Skin of body (tissue), 2 donors: Measurements from ENCODE around the genes PSMD14, TBR1, SLC4A10, TTC21B and SCN1A.

DNA sequence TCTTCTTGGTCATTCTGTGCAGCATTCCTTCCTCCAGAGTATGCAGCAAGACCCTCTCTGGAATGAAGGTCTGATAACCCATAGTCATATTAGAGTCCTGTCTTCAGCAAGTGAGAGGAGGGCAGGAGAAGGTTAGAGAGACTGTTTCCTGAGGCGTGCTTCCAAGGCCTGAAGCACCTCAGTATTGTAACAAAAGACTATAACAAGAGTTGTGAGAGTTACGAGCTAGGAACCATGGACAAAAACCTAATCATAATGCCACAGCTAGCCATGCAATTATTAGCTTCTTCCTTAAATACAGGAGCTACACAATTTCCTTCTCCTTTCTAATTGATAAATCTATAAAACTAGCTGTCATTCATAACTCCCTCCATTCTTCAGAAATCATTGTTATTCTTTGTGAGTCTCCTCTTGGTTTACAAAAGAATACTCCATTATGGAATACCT lies 22.6 kb downstream of the TANK start:
- RAMPAGE, long total RNA = no peak

DNA sequence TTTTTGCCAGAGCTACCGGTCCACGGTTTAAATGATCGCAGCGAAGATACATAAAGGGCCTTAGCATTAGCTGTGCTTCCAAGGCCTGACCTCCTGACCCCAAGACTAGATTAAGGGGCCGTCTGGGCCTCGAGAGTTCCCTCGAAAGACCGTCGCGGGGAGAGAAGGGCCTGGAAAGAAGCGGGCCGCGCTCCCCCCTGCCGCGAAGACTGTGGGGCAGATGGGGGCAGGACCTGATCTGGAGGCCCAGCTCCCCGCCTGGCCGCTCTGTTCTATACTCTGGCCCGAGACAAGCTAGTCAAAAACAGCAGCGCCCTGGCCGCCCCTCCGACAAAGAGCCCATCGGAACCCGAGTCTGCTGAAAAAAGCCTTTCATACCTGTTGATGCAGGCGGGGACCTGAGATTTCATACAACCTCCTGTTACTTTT lies 68.7 kb upstream of the PSMD14 start:
- RAMPAGE, long total RNA = no peak

DNA sequence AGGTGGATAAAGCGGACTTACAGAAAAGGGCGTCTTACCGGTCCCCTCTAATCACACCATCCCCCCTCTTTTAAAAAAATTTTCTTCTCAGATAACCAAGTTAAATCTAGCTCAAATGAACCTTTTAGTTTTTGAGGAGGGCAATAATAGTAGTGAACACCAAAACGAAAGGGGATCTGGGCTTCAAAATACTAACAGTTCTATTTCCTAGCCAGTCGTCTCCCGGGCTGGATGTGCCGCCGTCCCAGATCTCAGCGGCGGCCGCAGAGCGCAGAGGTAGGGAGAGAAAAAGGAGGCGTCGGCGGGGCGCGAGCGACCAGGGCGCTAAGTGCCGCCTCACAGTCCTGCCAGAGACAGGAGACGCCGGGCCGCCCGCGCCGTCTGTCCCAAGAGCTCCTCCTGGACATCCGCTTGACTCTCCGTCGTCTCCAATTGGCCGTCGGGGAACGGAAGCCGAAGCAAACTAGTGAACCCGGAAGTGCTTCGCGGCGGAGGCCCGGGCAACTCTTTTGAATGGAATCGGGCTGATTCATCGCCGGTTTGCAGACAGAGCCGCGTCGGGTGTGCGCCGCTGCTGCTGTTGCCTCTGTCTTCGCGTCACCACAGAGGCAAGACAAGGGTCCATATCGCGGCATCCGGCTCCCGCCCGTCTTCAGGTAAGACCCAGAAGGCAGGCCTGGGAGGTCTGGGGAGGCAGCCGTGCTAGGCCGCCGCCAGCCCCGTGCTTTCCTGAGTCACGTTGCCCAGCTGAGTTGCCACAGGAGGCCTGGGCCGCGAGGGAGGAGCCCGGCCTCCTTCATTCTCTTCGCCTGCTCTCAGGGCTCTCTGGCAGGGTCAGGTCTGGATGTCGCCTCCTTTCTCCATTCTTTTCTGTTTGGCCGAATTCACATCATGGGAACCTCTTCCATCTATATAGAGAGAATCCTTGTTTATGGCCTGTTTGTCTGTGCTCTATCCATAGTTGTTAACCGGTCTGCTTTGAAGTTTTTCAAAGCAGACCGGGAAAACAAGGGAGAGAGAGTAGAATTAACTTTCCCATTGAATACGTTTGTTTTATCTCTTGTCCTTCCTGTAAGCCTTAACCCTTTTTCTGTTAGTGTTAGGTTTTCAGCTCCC lies at the start of gene PSMD14:
TSS of gene PSMD14 (plus strand) at position 477 of the 1,116 bp plus-strand sequence.
- RAMPAGE, long total RNA = no peak

- RAMPAGE, long total RNA = no peak
Measured at GRCh38 chr2:161326648-161327285, 18.5 kb downstream of the PSMD14 start.

DNA sequence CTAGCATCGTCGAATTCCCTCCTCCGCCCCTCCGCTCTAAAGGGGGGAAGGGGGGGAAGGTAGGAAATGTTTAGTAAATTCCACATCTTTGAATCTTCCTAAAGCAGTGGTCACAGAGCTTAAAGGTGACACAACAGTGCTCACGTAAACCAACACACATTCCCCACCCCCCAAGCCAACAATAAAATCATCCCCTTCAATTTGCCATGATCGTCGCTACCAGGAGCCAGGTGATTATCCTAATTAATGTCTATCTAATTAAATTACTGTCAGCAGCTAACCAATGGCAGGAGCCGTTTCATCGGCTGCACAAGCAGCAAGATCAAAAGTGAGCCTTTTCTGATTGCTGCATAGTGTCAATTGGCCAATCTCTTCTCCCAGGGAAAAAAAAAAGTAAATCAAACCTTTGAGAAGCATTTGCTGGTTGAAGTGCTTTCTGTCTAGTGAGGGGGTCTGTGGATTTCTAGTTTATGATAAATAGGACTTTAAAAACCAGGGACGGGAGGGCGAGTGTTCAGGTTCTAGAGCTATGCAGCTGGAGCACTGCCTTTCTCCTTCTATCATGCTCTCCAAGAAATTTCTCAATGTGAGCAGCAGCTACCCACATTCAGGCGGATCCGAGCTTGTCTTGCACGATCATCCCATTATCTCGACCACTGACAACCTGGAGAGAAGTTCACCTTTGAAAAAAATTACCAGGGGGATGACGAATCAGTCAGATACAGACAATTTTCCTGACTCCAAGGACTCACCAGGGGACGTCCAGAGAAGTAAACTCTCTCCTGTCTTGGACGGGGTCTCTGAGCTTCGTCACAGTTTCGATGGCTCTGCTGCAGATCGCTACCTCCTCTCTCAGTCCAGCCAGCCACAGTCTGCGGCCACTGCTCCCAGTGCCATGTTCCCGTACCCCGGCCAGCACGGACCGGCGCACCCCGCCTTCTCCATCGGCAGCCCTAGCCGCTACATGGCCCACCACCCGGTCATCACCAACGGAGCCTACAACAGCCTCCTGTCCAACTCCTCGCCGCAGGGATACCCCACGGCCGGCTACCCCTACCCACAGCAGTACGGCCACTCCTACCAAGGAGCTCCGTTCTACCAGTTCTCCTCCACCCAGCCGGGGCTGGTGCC lies at the start of gene TBR1:
TSS of gene TBR1 (plus strand) at position 416 of the 1,131 bp plus-strand sequence.
- RAMPAGE, long total RNA = no peak

- RAMPAGE, long total RNA = no peak
Measured at GRCh38 chr2:161624237-161624957, at the start of gene SLC4A10. Gene SLC4A10 (plus strand): TSS chr2:161624416.

DNA sequence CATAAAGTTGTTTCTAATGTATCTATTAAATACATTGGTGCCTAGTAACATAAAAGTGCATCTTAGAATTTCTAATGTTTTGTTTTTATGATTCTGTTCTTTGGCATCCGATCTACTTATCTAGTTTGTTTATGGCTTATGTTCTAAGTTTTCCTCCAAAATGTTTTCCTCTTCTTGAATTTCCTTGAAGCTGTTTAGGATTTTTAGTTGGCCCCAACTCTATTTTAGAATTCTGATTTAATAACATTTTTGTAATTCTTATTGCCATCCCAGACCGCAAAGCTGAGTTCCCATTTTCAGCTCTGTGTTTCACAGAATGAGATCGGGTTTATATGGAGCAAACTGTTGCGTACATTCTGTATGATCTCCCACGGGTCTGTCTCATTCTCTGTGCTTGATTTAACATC lies 59.3 kb downstream of the DPP4 start:
- RAMPAGE, long total RNA = no peak

GRCh38 chr2:162022113-162022894 lies 51.7 kb downstream of the DPP4 start:
- RAMPAGE, long total RNA = no peak

DNA sequence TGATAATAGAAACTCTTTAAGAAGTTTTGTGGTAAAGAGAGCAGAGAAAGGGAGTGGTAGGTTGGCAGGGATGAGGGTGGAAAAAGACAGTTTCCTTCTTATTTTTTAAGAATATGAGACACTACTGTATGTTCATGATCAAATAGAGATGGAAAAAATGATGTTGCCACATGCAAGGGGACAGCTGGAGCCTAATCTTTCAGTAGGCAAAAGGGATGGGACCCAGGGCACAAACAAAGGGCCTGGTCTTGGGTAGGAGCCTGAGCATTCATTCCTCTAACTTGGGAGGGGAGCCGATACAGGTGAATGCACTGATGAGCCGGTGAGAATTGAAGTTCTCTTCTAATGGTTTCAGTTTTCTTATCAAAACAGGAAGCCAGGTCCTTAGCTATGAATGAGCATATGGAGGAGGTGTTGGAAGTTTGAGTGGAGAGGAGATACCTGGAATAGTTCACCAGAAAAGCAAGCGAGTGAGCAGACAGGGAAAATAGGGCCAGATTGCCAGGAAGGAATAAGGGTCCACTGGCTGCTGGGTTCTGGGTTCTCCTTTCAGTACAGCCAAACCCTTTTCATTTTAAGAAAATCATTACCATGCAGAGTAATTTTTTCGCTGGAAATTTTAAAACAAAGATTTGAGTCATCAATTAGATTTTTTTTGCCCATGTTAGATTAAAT lies 10.1 kb downstream of the DPP4 start:
- RAMPAGE, long total RNA = no peak

DNA sequence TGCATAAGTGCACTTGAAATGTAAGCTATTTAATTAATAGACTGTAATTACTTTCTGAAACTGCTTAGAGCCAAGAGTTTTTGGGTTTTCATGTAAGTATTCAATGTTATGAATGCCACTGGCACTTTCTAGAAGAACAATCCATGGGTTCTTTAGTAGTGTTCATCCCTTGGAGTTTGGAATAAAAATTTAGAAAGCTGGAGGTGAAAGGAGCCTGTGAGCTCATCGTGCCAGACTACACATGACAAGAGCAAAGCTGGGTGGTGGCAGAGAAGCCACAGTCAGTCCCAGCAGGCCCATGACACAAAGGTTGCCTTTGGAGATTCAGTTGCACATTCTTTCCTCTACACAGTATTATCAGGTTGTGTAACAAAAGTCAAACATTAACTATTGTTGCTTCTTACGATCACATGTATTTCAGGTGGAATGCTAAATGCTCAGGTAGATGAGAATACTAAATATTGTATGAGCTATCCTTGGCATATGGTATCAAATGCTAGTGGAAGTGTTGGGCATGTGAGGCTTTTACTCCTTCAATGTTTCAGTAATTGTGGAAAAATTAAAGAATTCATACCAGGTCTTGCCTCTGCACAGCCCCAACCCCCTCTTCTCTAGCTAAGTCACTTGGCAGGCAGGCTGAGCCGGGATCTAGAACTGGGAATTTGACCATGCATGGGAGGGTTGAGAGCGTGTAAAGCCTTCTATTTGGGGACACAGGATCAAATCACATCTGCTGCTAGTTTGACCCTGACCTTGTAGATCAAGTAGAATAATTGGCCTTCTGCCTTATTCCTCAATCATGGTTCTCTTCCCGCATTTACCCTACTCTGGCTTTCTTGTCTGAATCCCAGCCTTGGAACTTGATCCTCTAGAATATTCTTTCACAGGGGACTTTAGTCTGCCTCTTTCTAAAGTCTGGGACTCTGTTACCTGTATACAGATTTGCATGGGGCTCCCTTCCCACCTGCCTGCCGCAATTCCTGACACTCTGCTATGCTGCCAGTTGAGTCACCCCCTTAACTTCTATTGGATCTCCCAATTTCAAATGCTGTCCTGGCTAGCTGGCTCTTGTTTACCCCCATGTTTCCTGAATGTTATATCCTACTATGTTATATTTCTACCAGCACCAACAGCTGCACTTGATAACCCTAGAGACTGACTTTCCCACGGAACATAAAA lies 231.0 kb downstream of the GCA start:
- RAMPAGE, long total RNA = no peak

GRCh38 chr2:163680193-163680763 lies 55.5 kb downstream of the FIGN start:
- RAMPAGE, long total RNA = no peak

GRCh38 chr2:164567204-164567767 lies 54.0 kb downstream of the GRB14 start:
- RAMPAGE, long total RNA = no peak

GRCh38 chr2:164622224-164623222 lies 1.2 kb upstream of the GRB14 start:
- RAMPAGE, long total RNA = no peak

- RAMPAGE, long total RNA = no peak
Measured at GRCh38 chr2:164715922-164716680, 94.8 kb upstream of the GRB14 start.

DNA sequence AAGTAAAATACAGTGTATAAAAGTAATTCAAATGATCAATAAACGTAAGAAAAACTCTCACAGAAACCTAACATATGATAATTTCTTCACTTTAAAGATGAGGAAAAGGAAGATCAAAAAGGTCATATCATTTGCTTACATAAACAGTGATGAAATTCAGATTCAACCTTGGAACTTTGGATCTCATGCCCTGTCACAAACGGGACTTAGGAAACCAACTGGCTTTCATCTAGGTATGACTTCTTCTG lies 45.7 kb upstream of the COBLL1 start:
- RAMPAGE, long total RNA = no peak

- RAMPAGE, long total RNA = no peak
Measured at GRCh38 chr2:165682439-165682891, 111.6 kb downstream of the GALNT3 start.

DNA sequence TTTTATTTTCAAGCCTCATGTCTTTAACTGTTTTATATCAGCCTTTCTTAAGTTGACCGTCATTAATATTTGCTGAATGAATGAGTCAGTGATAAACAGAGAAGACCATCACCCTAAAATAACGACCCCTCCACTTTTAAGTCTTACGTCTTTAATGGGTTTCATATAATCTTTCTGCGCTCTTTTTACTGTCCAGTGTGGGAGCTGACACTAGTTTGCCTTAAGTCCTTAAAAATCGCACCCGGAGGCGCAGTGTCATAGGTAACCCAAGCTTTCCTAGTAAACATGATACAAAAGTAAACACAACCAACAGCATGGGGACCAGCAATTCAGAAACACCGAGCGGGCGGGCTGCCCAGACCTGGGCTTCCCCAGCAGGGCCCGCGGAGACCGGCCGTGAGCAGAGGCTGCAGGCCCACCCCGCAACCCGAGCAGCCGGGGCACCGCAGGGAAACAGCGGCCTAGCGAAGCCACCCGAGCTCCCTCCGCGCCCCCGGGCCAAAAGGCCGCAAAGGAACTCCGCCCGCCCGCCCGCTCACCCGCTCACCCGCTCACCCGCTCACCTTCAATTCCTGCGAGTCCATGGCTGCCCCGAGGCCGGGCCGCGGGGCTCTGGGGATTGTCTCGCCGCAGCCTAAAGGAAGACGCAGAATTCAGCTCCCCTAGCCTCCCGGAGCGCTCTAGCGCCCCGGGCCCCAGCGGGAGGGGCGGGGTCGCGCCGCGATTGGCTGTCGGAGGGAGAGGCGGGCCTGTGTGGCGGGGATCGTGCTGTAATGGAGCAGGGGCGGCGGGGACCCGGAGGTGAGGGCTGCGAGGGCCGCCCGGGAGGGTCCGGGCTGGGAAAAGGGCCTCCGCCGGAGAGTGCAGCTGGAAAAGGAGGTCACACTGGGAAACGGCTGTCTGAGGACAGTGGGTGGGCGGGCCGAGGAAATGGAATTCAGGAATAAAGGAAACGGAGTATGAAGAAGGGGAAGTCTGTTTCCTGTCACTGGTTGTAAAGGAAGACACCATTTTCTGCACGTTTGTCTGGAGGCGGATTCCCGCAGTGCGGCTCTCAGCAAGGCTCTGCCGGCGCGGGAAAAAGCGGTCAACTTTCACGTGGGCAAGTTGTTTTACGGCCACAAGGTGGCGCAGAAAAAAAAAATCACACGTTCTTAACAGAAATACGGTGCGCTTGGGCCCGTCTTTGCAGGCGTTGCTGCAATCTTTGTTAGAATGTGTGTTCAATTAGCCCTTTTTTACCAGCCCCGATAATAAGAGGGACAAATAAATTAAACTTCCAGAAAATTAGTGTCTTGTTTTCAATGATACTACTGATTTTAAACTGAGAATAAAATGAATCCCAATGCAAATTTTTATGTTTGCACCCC lies at the start of gene TTC21B:
TSS of gene TTC21B (minus strand) at position 655 of the 1,370 bp plus-strand sequence.
- RAMPAGE, long total RNA = no peak

DNA sequence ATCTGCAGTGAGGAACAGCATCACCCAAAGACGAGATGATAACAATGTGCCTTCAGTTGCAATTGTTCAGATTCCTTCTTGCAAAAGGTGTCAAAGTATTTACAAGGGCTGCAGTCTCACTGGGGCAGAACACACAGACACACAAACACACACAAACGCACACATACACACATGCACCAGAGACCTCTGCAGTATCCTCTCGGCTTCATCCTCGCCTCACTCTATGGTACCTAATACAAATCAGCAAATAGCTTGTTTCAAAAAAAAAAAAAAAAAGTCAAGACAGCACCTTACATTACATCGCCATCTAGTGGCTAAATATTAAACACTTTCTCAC lies at the start of gene SCN1A:
TSS of gene SCN1A (minus strand) at position 228 of the 337 bp plus-strand sequence.
- RAMPAGE, long total RNA = no peak

DNA sequence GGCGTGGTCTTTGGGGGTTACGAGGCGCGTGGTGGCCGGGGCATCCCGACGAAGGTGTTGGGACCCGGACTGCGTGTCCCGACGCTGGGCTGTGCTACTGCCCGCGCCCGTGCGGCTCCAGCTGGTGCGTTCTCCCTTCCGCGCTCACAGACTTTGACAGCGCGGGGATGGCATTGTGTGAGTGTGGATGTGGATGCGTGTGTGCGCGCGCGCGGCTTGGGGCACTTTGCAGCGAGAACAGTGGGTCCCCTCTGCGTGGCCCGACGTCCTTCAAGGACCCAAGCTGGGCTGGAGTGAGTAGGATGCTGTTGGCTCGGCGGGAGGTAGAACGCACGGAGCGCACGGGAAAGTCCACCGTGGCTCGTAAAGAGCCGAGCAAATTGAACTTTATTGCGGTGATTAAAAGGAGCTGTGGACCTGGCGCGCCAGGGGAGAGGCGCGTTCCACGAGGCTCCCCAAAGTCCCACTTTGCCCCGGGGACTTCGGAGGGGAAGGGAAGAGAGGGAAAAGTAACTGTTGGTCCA lies 640 bp downstream of the B3GALT1 start:
- RAMPAGE, long total RNA = no peak

DNA sequence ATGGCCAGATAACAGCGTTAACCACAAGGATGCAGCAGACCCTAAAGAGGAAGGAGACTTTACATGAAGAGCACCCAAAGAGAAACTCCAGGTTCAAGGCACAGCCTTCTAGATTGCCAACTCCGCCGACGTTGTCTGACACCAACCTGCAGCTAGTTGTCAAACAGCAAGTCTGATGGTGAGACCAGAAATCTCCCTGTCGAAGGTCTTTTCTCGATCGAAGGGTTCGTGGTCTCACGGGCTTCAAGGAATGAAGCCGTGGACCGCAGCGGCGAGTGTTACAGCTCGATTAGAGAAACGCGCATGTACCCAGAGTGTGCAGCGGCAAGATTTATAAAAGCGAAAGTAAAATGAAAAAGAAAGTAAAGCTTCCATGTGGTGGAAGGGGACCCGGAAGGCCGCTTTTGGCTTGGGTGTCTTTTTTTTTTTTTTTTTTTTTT lies 251.8 kb downstream of the B3GALT1 start:
- RAMPAGE, long total RNA = no peak